Temporal lobe (tissue), 2 donors: ENCODE results near the gene TCERG1.

GRCh38 chr5:142894056-142894659 lies 124.0 kb downstream of the ARHGAP26 start:
- RAMPAGE, long total RNA: no peak

- RAMPAGE, long total RNA: no peak
Observed at GRCh38 chr5:142910147-142910462, 139.9 kb downstream of the ARHGAP26 start.

- RAMPAGE, long total RNA: no peak
Observed at GRCh38 chr5:142958499-142959134, 188.4 kb downstream of the ARHGAP26 start.

GRCh38 chr5:142976853-142977329 lies 206.7 kb downstream of the ARHGAP26 start:
- RAMPAGE, long total RNA: no peak

DNA sequence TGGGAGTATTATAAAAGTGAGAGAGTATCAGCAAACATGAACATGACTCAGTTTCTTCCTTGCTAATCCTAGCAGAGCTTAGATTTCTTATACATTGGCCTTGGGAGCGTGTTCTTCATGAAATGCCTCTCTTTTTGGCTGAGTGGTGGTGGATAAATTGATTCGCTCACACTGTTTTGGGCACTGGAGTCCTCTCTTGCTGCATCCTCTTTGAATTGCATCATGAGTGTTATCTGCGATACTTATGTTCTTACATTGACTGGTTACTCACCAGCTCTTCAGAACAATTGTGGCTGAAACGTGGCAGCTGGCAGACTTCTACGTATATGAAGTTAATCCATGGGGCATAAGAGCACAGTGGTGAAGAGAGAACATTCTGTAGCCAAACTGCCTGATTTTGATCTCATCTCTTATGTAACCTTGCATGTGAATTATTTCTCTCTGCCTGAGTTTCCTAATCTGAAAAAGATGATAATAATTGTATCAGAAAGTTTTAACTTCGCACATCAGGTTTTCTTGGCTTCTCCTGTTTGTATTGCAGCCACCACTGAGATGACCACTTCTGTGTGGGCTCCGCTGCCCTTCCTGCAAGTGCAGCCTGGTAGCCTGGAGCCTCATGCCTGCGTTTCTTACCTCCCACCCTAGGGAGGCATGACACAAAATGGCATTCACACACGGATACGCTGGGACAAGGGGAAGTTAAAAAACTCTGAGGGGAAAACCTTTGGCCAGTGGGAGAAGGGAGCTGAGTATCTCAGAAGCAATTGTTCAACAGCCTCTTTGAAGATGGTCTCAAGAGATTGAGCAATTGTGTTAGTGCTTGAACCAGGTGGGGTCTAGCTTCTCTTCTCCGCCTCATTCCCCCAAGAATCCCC lies 295.2 kb downstream of the ARHGAP26 start:
- RAMPAGE, long total RNA: no peak

DNA sequence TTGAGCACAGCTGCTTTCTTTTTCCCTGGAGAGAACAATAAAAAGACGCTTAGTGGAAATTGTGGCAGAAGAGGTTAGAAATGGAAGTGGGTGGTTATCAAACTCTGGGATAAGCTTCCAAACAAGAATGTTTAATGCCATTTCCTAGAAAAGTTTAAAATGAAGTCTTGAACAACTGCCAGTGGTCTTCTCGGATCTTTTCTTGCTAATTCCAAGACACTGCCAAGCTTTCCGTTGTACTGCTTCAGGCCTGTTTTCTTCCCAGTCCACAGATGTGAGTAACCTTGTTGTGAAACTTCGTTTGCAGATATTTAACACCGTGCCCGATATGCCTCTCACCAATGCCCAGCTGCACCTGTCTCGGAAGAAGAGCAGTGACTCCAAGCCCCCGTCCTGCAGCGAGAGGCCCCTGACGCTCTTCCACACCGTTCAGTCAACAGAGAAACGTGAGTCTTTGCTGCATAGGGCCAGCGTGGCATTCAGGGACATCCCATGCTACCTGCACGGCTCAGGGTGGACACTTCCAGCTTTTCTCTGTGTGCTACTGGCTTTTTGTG lies 269.7 kb downstream of the NR3C1 start:
- RAMPAGE, long total RNA: no peak

GRCh38 chr5:143279414-143280428 lies 123.8 kb downstream of the NR3C1 start:
- RAMPAGE, long total RNA: no peak

- RAMPAGE, long total RNA: no peak
Observed at GRCh38 chr5:143349262-143350033, 54.0 kb downstream of the NR3C1 start.

- RAMPAGE, long total RNA: no peak
Observed at GRCh38 chr5:143404643-143404723, 997 bp upstream of the NR3C1 start.

- RAMPAGE, long total RNA: no peak
Observed at GRCh38 chr5:143405535-143405792, 2.0 kb upstream of the NR3C1 start.

DNA sequence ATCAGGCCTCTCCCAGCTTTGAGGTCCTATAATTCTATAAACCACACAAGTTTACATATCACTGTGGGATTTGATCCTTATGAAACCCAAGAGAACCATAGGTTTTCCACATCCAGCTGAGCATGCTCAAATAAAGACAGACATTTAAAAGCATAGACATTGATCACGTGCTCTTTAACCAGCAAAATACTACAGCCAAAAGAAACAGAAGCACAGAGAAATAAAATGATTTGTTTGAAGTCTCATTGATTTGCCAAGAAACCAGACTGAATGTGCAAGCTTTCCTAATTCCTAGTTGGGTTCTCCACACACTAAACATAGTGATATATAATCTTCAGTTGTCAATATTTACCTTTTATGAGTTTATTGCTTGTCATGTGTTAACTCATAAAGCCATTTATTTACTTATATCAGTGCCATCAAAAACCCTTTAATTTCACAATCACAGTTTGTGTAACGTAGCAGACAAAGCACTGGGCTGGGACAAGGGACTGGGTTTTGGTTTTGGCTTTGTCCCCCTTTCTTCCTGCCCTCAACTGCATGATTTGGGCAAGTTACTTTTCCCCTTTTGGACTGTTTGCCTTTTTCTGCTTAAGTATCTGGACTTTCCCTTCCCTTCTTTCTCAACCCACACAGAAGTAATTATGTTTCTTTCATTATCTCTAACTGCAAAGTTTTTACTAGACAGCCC lies 14.5 kb upstream of the NR3C1 start:
- RAMPAGE, long total RNA: no peak

- RAMPAGE, long total RNA: no peak
Observed at GRCh38 chr5:143435114-143435655, 31.7 kb upstream of the NR3C1 start.

DNA sequence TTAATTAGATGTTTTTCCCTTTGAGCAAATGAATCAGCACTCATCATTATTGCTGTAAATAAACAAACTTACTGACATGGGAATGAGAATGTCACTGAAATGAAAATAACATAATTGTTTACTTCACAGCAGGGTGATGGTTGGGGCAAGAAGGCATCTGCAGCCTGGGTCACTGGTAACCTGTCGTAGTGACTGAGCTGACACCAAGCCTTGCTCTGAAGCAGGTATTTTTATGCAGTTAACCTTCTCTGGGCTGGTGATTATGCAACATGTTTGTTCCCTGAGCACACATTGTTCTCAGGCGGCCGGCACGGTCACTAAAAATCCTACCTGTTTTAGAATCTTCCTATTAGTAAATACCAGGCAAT lies 157.7 kb upstream of the NR3C1 start:
- RAMPAGE, long total RNA: no peak

DNA sequence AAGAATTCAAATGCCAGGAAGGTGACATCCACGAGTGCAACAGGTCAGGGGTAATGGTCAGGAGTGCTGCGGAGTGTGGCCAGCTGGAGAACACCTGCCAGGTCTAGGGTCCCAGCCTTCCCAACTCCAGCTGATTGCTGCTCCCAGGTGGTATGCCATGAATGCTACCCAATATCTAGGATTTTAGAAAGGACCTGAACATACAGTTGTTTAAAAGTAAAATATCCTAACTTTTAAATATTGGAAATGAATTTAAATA lies 617.0 kb downstream of the PRELID2 start:
- RAMPAGE, long total RNA: no peak

DNA sequence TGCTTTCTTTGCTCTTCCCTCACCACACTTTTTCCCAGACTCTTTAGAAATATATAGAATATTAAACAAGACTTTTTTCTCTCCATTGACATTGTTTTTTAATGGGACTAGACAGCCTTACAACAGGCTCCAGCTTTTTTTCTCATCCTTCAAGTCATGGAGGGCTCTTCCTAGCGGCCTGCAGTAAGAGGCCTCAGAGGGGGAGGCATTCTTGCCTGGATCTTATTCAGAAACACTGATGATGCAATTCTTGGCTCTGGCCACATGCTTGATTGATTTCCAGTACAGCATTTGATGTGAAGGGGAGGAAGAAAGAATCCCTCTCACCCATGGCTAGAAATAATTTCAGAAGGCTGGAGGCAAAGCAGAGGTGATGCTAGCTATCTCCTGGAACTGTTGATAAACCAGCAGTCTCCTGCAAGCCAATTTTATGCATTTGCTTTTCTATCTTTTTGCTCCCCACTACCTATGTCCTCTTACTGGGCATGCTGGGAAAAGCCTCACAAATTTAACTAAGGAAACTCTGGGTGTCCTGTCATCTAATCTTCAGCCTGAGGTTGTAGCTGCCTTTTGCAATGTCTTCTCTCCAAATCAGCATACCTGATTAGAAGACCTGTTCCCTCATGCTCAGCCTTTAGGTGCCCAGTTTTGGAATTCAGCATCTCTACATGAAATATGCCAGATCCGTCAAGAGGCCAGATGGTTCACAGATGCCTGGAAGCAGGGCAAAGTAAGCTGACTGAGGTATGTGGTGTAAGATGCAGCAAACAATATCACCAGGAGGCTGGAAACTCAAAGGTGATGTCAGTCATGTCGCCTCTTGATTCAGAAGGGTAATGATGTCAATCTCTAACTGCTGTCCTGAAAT lies 324.6 kb downstream of the PRELID2 start:
- RAMPAGE, long total RNA: no peak

GRCh38 chr5:146059171-146060370 lies 45.8 kb downstream of the PLAC8L1 start:
- RAMPAGE, long total RNA: no peak

DNA sequence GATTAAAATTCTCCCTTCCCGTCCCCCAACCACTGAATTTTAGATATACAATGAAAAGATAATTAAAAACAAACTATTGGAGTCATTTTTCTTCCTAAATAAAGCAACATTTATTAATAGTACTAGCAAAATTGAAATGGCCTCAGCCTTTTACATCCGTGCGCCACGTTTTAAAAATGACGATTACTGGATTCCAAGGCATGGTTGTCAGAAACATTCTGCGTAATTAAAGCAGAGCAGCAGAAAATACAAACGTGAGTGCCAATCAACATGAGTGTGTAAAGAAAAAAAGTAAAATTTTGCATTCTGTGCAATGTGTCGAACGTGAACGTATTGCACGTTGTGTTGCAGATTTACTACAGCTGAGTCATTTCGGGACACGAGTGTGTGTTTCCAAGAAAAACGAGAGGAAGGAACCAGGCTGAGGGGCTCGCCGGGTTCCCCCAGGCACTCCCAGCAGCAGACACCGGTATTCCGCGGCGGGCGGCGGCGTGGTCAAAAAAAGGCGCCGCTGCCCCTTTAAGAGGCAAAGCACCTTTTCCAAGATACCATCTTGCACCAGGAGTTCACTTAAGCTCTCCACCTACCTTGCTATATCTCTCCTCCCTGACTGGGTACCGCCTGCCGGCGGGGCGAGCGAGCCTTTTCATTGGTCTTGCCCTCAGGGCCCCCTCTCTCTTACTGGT lies 418 bp upstream of the RBM27 start:
- RAMPAGE, long total RNA: no peak

- RAMPAGE, long total RNA: no peak
Observed at GRCh38 chr5:146223239-146223725, 19.9 kb downstream of the RBM27 start.

DNA sequence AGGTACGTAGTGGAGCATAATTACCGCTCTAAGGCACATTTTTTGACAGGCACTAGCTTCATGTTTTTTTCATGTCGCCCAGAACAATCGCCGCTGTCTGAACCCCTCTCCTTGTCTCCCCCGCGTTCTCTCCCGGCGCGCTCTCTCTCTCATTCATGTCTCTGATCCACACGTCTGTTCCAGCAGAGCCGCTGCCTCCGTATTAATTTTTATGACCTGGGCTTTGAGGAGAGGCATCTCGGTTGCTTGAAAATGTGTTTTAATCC lies 525 bp downstream of the POU4F3 start:
- RAMPAGE, long total RNA: no peak

- RAMPAGE, long total RNA: start-site peak on the plus strand at chr5:146447322-146447343, 370 and 123 reads in 2 replicates
Observed at GRCh38 chr5:146446725-146447427, at the start of gene TCERG1. Gene TCERG1 (plus strand): TSS chr5:146447333.